Mesenchymal stem cell of Wharton's jelly (primary cell): ENCODE results near the genes G3BP2 and PPEF2.

- CAGE, long polyA plus RNA, result no peak
Observed at GRCh38 chr4:75650008-75650451, 19.7 kb upstream of the CDKL2 start.

GRCh38 chr4:75673003-75674016, at the start of gene G3BP2:
G3BP2 (minus strand) TSS chr4:75673411.
- CAGE, long polyA plus RNA, result no peak

GRCh38 chr4:75698552-75698942, 25.3 kb upstream of the G3BP2 start:
- CAGE, long polyA plus RNA, result no peak

DNA sequence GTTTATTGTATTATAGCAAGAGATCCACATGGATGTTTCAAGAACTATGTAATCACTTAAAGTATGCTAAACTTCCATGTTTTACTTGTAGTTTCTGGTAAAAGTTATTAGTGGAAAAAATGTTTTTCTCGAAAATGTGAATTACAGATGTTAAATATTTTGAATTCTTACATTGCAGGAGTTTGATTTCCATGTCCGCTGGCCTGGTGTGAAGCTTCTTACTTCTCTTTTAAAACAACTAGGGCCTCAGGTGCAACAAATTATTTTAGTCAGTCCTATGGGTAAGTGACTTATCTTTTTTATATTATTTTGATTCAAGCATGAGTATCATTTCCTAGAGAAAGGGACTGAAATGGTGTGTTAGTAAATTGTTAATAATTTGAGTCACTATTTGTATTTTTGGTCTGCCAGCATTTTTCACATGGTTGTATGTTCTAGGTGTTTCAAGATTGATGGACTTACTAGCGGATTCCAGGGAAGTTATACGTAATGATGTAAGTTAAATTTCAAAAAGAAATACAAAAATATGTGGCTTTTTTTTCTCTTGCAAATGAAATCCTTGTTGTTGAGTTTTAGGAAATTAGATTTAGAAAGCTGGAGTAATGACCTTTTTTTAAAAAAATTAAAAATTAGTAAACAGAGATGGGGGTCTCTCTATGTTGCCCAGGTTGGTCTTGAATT, 46.4 kb downstream of the USO1 start:
- CAGE, long polyA plus RNA, result no peak

DNA sequence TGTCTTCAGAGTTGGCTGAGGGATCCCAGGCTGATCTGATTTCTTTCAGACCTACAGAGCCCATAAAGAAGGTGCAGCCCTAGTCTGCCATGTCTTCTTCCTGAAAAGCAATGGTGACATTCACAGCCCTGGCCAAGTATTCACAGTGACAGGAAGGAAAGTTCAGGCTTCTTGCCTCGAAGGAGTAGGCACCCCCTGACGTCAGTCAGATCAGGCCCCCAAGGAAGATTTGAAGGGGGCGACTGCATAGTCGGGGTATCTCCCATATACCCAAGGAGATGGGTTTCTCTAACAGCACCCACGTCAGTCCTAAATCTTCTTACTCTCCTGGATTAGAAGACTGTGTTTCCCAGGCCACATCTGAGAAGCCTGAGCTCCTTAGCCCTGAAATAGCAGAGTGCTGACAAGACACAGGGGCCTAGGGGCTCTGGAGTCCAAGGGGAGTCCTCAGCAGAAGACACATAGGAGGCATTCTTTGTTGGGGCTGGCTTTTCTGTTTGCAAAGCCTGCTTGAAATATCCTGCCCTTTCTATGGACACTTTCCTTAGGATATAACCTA, at the start of gene PPEF2:
Gene PPEF2 (minus strand): TSS at position 144 of the 559 bp plus-strand sequence.
- CAGE, long polyA plus RNA, result no peak

DNA sequence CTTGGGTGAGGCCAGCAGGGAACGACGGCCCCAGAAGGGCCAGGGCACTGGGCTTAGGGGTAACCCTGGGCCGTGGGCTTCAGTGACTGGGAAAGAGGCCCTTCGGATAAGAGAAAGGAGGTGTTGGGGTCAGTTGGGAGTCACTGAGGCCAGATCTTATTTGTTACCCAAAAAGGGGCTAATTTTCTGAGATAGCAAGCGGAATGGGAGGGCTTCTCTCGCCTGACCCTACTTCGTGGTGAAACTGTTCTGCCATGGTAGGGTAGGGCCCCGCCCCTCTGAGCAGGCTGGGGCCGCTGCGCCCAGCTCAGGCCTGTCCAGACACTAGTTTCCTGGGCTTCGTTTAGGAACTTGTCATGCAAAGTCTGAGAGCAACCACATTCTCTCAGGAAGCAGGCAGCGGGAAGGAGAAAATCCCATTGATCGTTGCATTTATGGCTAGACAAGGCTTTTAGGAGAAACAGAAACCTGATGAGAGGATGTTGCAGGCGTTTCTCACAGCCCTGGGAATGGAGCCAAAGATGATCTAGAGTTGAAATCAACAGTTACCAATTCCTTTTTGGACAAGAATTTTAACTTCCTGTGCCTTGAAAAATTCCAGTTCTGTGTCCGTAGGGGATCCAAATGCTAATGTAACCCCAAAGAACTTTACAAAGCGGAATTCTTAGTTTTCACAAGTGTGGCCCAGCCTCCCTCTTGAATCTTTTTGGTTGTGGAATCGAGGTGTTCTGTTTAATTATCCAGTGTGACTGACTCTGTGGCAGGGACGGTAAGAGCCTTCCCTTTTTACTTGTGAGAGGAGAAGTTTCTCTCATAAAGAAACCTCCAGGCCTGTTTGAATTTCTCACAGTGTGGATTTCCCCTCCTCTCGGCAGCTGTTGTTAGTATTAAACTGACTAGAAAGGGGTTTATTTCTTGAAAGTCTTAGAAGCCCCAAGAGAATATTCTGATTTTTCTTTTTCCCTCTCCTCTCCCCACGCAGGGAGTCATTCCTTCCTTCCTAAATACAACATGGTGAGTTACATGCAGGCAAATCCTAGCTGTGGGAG, 4.5 kb upstream of the CXCL9 start:
- CAGE, long polyA plus RNA, result no peak

- CAGE, long polyA plus RNA, result no peak
Observed at GRCh38 chr4:76199609-76200185, 13.9 kb downstream of the SCARB2 start.

DNA sequence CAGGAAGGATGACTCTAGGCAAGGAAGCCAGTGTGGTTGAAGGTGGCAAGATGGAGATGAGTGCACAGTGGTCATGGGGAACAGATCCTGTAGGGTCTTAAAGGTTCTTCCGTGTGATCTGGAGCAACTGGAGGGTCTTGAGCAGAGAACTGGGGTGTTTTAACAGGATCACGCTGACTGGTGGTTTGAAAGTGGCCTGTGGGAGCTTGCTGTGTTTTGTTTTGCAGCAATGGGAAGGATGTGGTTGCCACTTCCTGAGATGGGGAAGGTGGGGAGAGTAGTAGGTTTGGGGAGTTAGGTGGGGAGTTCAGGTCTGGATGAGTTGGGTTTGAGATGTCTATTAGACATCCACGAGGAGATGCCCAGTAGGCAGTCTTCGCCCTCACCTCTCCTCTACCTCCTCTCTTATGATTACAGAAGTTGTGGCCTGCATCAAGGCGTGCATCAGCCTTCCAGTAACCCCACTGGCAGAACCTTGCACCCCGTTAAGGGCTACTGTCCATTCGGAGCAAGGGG, 1.4 kb upstream of the STBD1 start:
- CAGE, long polyA plus RNA, result no peak

GRCh38 chr4:76309480-76309901, 3.0 kb downstream of the STBD1 start:
- CAGE, long polyA plus RNA, result no peak

- CAGE, long polyA plus RNA, result no peak
Observed at GRCh38 chr4:76585862-76586658, 151.0 kb downstream of the SHROOM3 start.

DNA sequence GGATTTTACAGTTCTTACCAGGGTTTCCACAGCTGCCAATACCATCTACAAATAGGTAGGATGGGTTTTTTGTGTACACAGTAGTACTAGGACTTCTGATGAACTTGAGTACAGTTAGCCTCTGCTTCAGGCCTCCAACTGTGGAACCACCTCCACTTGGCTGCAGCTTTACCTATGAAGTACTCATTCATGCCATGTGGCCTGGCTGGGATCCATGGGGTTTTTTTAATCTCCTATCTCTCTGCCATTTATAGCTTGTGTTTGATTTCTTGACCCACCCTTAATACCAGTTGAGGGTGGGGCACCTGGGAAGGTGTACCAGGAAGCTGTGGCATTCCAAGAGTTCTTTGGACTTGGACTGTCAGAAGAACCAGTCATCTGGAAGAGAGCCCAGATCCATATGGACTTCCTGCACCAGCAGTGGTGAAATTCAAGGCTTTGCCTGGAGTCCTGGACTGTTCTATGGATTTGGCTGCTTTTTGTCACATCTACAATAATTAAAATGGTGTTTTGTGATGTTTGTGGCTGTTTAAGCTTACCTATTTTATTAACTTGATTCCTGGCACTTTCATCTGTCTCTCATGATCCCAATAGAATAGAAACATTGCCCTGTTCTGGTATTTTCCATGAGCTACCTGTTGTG, 230.2 kb downstream of the SHROOM3 start:
- CAGE, long polyA plus RNA, result no peak

DNA sequence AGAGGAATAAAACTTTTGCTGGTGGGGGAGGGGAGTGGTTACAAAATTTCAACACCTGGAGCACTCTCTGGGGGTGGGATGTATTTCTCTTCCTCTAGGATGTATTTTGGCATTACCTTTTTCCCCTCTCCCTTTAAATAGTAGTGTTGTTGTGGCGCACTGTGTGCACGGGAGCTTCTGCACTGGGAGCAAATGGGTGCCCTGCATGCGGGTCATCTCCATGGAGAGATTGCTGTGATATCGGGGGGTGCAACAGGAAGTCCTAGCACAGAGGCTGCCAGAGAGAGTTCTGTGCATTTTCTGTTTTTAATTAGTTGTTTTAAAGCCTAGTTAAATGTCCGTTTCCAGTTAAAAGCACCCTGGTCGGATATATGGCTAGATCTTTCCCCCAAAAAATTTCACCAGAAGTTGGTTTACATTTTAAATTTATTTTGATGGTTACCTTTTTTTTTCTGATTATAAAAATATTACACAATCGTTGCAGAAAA, 207.6 kb downstream of the SOWAHB start:
- CAGE, long polyA plus RNA, result no peak

DNA sequence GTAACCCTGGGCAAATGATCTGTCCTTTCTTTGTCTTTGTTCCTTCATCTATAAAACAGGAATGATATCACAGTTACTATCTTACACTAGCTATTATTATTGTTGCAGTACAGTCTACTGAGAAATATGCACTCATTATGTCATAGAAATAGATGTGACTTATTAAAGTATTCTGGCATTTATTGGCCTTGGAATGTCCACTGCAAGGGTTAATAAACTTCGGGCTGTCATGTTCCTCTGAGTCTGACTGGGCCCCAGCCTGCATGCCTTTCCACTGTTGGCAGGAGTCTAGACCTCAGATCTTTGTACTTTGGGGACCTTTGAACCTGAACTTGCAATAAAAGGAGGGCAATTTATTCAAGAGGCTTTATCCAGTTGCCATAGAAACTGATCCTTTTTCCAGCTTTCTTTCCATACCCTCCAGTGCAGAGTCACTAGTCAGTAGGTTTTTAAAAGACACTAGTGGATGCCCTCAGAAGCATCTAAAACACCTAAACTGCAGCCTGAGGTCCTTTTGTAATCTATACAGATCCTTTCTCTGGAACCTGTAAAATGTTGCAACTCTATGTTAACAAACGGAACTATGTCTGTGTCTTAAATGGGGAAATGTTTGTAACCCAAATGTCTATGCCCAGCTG, 41.7 kb downstream of the SOWAHB start:
- CAGE, long polyA plus RNA, result no peak

DNA sequence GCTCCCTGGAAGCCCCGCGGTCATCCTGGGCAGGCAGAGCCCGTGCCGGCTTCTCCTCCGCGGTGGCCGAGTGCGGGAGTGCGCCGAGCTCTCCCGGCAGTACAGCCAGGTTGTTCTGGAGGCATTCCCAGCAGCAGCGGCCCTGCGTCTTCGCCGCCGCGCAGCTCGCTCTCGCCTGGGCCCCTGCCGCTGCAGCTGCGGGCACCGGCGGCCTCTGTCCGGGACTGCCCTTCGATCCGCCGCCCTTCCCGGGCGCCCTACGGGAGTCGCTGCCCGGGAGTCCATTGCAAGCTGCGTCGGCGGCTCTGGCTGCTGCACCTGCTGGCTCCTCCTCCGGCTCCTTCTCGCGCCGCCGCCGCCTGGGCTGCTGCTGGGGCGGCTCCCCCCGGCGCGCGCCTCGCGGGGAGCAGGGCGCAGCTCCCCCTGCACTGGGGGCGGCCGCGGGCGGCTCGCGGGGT, 786 bp downstream of the SOWAHB start:
- CAGE, long polyA plus RNA, result no peak

- CAGE, long polyA plus RNA, result no peak
Observed at GRCh38 chr4:77002794-77003162, 53.2 kb downstream of the SEPTIN11 start.

- CAGE, long polyA plus RNA, result no peak
Observed at GRCh38 chr4:77007238-77007829, 57.8 kb downstream of the SEPTIN11 start.

GRCh38 chr4:77023523-77024285, 52.1 kb downstream of the CCNI start:
- CAGE, long polyA plus RNA, result no peak

DNA sequence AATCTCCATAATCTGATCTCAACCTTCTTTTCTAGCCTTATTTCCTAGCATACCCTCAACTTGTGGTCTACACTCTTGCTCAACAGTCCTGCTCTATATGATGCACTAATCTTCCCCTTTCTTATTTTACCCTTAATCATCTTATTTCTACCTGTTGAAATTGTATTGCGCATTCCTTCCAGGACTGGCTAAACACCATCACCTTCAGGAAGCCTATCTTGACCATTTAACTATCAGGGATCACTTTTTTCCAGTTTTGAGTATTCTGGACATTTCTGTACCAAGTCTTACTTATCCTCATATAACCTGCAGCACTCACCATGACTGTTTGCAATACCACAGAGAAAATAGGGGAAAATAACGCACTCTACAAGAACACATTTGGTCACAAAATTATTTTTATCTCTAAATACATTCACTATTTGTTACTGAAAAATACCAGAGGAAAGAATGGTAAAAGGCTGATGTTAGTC, 25.7 kb downstream of the CCNI start:
- CAGE, long polyA plus RNA, result no peak

GRCh38 chr4:77058228-77058687, 17.5 kb downstream of the CCNI start:
- CAGE, long polyA plus RNA, result no peak

GRCh38 chr4:77072184-77072858, 3.5 kb downstream of the CCNI start:
- CAGE, long polyA plus RNA, result no peak